Hepatocyte (in vitro differentiated cells and primary cell): ENCODE measurements around the genes GPR143, CLCN4 and AMELX.

DNA sequence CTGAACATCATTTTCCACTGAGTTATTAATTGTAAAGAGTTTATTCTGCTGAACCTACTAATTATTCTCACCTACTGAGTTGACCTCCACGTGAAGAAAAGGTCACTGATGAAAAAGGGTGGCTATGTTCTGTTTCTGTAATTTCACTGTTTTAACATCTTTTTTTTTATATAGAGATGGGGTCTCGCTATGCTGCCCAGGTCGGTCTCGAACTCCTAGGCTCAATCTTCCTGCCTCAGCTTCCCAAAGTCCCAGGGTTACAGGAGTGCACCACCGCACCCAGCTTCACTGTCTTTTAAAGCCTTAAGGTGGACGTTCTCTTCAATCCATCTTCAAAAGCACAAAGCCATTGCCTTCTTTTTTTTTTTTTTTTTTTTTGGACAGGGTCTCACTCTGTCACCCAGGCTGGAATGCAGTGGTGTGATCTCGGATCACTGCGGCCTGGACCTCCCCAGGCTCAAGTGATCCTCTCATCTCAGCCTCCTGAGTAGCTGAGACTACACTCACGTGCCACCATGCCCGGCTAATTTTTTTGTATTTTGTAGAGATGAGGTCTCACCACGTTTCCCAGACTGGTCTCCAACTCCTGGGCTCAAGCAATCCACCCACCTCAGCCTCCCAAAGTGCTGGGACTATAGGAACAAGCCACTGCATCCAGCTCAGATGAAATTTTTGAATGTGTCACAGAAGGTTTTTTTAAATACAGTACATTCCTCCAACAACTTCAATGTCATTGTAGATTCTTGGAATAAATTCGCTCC lies 105.7 kb downstream of the PRKX start:
- RAMPAGE, long total RNA: no peak
- RRBS: no CpG with 5 or more reads among the region's 12 CpGs

GRCh38 chrX:3696975-3698503 lies 15.9 kb downstream of the PRKX start:
- RAMPAGE, long total RNA: no peak
- RRBS: no CpG with 5 or more reads among the region's 33 CpGs

GRCh38 chrX:4484125-4484762 lies 770.8 kb upstream of the PRKX start:
- RAMPAGE, long total RNA: no peak
- RRBS: no CpG with 5 or more reads among the region's 5 CpGs

- RAMPAGE, long total RNA: no peak
- RRBS: no CpG with 5 or more reads among the region's 4 CpGs
These were observed 1222.5 kb upstream of the PRKX start for GRCh38 chrX:4935919-4936353.

GRCh38 chrX:4968009-4968446 lies 1254.6 kb upstream of the PRKX start:
- RAMPAGE, long total RNA: no peak
- RRBS: no CpG with 5 or more reads among the region's 1 CpG

GRCh38 chrX:6778748-6779278 lies 243.9 kb upstream of the VCX3A start:
- RAMPAGE, long total RNA: no peak
- RRBS: no CpG with 5 or more reads among the region's 14 CpGs

- RAMPAGE, long total RNA: no peak
- RRBS: 20% methylated on average over 2 of the region's 5 CpGs
These were observed 104.2 kb upstream of the PUDP start for GRCh38 chrX:7252183-7252617.

GRCh38 chrX:7259311-7259714 lies 111.4 kb upstream of the PUDP start:
- RAMPAGE, long total RNA: no peak
- RRBS: no CpG with 5 or more reads among the region's 9 CpGs

- RAMPAGE, long total RNA: no peak
- RRBS: no CpG with 5 or more reads among the region's 24 CpGs
These were observed 776 bp downstream of the FAM9B start for GRCh38 chrX:9033062-9033640.

- RAMPAGE, long total RNA: no peak
- RRBS: no CpG with 5 or more reads among the region's 30 CpGs
These were observed 77.8 kb downstream of the GPR143 start for GRCh38 chrX:9687846-9688338.

DNA sequence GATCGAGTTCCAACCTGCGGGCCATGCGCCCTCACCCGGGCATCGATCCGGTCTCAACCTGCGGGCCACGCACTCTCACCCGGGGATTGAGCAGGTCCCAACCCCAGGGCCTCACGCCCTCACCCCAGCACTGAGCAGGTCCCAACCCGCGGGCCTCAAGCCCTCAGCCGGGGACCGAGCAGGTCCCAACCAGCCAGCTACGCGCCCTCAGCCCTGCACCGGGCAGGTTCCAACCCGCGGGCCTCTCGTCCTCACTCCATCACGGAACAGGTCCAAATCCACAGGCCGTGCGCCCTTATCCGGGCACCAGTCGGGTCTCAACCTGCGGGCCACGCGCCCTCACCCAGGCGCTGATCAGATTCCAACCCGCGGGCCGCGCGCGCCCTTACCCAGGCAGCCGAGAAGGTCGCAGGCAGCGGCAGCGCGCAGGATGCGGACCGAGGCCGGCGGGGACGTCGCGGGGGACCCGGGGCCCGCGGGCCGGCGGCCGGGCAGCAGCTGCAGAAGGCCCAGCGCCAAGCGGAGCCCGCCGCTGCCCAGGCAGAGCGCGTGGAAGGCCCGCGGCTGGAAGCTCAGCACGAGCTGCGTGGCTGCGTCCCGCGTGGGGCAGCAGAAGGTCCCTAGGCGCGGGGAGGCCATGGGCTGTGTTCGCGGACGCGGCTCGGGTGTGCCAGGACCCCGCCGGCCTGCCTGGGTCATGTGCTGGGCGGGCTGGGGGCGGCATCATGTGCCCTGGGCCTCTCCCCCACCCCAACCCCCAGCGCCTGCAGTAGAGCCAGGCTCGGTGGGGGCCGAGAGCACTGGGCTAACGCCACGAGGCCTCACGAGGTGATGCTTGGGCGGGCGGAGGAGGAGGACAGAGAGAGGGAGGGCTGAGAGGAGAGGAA lies at the start of gene GPR143:
Gene GPR143, minus strand, starts transcription at position 669 of the 887 bp plus-strand sequence.
- RAMPAGE, long total RNA: no peak
- RRBS: 13% methylated on average over 19 of the region's 85 CpGs

- RAMPAGE, long total RNA: no peak
- RRBS: no CpG with 5 or more reads among the region's 21 CpGs
These were observed 69.2 kb upstream of the CLDN34 start for GRCh38 chrX:9897739-9898486.

- RAMPAGE, long total RNA: no peak
- RRBS: no CpG with 5 or more reads among the region's 11 CpGs
These were observed 43.8 kb downstream of the CLDN34 start for GRCh38 chrX:10010683-10011539.

DNA sequence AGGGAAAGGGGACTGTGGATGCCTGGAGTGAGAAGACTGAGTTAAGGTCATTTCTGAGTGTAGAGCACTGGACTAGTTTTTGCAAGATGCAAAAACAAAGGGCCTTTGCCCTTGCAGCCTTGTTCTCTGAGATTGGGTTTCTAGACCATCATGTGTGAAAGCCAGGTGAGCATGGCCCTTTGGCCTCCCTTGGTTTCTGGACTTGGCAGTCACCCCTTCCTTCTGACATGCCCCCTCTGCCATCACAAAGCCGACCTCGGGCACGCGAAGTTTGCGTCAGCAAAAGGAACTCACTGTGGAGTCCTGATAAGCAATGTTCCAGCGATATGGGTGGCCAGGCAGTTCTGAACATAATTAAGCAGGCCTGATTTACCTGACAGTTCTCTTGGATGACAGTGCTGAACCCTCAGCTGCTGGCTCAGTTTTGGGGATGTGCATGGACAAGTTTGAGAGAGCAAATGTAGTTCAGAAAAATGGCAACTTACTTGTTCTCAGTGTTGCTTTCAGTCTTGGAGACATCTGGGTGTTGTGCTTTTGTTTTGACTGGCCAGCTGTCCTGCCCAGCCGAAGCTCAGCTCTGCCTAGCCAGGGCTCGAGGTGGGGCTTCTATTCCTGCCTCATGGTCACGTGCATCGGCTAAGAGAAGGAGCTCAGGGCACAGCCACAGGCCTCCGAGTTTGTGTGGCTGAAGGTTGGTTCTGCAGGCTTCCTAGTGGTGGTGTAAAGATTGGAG lies 78.2 kb downstream of the CLDN34 start:
- RAMPAGE, long total RNA: no peak
- RRBS: no CpG with 5 or more reads among the region's 11 CpGs

GRCh38 chrX:10098098-10098803 lies 58.5 kb upstream of the CLCN4 start:
- RAMPAGE, long total RNA: no peak
- RRBS: no CpG with 5 or more reads among the region's 13 CpGs

- RAMPAGE, long total RNA: no peak
- RRBS: 19% methylated on average over 14 of the region's 31 CpGs
These were observed at the start of gene CLCN4 for GRCh38 chrX:10156348-10157489. TSS of gene CLCN4 (plus strand) at chrX:10156975.

GRCh38 chrX:11266198-11266660 lies 27.0 kb upstream of the AMELX start:
- RAMPAGE, long total RNA: no peak
- RRBS: no CpG with 5 or more reads among the region's 3 CpGs

- RAMPAGE, long total RNA: no peak
- RRBS: no CpG with 5 or more reads among the region's 3 CpGs
These were observed at the start of gene AMELX for GRCh38 chrX:11292998-11293466. TSS of gene AMELX (plus strand) at chrX:11293413.

GRCh38 chrX:11757403-11757959 lies 556 bp upstream of the MSL3 start:
- RAMPAGE, long total RNA: no peak
- RRBS: no CpG with 5 or more reads among the region's 45 CpGs

DNA sequence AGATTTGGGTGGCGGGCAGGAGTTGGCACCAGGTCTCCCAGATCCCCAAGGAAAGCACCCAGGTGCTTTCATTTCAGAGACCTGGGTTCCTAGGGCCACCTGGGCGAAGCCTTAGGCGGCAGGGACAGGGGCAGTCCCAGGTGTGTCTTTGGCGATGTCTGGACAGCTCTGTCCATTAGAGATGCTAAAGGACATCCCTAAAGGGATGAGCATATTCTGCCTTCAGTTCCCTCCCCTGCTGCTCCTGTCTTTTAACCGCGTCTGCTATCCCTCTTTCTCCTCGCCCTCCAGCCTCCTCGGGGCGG lies 960 bp downstream of the MSL3 start:
- RAMPAGE, long total RNA: no peak
- RRBS: no CpG with 5 or more reads among the region's 9 CpGs